Measurements from ENCODE around the genes PLGRKT and KIAA2026.

- RRBS: no CpG with 5 or more reads among the region's 7 CpGs
These were observed 4.8 kb downstream of the JAK2 start for GRCh38 chr9:4989556-4990591.

- RRBS: 1% methylated on average over 22 of the region's 60 CpGs
These were observed at the start of gene PLGRKT for GRCh38 chr9:5437080-5438289. Gene PLGRKT, minus strand, starts transcription at chr9:5437925.

DNA sequence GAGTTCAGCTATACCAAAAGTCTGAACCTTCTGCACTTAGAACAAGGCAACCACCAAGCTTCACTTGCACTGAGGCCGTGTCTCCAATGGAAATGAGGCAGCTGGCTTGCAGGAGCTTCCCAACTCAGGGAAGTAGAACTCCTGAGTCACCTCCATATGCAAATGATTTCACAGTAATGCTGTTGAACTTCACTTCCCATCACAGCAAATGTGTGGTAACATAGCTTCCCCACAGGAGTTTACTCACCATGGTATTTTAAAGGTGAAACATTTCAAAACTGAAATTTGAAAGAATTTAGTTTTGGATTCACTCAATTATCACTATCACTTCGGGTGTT is 8.9 kb downstream of the CD274 start:
- RRBS: no CpG with 5 or more reads among the region's 2 CpGs

DNA sequence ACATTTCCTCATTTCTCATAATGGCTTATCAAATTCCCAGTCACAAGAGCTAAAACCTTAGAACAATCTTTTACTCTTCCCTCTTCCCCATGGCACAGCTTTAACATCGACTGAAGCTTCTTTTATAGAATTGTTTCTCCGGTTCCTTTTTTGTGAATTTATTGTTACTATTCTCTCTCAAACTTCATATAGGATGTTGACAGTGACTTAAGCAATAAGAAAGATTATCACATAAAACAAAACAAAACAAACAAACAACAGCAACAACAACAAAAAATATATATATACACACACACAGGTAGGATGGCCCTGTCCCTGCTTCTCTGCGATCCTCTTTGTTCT is 26.8 kb upstream of the PDCD1LG2 start:
- RRBS: no CpG with 5 or more reads among the region's 3 CpGs

DNA sequence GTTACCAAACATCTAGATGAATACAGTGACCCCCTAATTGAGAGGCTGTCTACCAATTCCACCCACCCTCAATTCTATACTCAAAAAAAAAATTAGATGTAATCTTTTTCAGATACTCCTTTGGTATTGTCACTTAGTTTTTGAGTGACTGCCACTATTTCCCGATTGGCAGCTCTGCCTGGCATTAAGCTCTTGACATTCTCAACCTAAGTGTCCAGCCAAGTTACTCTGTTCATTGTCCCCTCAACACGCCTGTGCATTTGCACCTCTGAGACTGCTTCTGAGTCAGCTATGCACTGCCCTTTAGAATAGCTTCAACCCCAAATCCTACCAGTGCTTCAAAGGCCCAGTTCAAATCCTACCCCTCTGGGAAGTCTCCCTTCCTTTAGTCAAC is 2.7 kb downstream of the PDCD1LG2 start:
- RRBS: no CpG with 5 or more reads among the region's 2 CpGs

- RRBS: 2% methylated on average over 13 of the region's 37 CpGs
These were observed at the start of gene KIAA2026 for GRCh38 chr9:6008180-6008841. Gene KIAA2026, minus strand, starts transcription at chr9:6008482.

GRCh38 chr9:6750268-6750601 is 7.5 kb upstream of the KDM4C start:
- RRBS: no CpG with 5 or more reads among the region's 7 CpGs

DNA sequence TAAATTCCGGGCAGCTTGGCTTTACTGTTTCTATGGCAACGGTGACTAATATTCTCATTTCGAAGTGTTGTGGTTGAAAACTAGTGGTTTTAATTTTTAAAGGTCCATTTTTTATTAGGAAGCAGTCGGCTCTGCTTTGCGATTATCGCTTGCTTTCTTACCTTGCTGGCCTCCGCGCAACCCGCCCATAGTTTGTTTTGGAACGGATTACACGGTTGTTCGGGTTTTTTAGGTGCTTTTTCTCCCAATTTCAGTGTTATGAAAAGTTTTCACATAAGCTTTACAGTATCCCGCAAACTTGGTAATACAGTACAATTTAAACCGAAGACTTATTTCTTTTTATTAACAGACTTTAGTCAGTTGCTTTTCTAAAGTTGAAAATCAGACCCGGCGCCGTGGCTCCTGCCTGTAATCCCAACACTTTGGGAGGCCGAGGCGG is 1.5 kb downstream of the KDM4C start:
- RRBS: 8% methylated on average over 1 of the region's 19 CpGs

- RRBS: no CpG with 5 or more reads among the region's 4 CpGs
These were observed 132.7 kb downstream of the KDM4C start for GRCh38 chr9:6890437-6890916.

DNA sequence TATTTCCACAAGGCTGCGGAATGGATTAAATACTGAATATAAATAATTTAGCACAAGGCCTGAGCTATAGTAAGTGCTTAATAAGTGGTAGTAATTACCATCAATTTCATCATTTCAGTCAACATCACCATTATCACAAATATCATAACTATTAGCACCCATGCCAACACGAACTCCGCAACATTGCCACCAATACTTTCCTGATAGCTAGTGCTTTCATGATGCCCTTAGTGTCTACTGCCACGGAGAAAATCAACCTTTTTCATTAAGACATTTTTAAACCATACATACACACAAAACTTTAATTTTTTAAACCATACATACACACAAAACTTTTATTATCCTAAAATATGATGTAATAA is 1219.1 kb downstream of the PTPRD start:
- RRBS: no CpG with 5 or more reads among the region's 4 CpGs

- RRBS: no CpG with 5 or more reads among the region's 6 CpGs
These were observed 298.6 kb upstream of the PTPRD start for GRCh38 chr9:10911372-10911779.

DNA sequence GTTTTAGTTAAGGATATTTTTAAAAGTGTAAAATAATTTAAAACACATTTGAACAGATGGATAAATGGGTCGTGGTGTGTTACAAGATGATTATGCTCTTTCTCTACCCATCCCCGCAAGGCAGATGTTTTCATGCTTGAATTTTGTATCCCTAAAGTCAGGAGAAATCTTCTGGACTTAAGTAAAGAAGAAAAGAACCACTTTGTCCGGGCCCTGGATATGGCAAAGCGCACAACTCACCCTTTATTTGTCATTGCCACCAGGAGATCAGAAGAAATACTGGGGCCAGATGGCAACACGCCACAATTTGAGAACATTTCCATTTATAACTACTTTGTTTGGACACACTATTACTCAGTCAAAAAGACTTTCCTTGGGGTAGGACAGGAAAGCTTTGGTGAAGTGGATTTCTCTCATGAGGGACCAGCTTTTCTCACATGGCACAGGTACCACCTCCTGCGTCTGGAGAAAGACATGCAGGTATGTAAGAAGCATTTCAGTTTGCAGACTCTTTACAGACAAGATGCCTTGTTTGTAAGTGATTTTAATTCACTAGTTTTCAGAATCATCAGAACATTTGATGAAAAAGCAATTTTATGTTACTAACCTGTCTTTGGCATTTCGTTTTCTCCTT is 2.3 kb downstream of the TYRP1 start:
- RRBS: no CpG with 5 or more reads among the region's 7 CpGs

GRCh38 chr9:12784349-12784943 is 9.6 kb downstream of the LURAP1L start:
- RRBS: no CpG with 5 or more reads among the region's 3 CpGs

DNA sequence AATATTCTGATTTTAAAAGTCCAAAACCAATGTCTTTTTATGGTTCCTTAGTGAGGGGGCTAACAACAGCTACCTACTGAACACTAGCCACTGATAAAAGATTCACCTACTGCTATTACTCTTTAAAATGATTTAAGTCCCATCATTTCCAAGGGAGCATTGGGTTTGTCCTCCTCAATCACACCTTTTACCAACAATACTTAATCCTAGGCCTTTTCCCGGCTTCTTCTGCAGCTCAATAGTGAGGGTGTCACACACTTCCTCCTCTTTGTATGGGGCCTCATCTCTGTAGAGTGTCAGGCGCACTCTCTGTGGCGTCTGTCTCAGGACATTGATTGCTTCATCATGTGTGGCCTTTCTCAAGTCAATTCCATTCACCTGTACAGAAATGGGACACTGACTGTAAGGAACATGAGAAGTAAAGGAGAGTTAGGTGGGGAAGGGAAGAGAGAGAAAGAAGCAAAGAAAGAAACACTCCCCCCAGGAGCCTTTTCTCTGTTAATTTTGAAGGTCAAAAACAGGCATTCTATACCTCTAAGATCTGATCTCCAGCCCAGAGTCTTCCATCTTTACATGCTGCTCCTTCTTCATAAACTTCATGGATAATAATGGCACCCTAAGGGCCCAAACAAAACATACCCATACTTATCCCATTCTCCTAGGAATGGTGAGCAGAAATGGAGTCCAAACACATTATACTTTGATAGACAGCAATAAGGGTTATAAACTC is 157.8 kb downstream of the MPDZ start:
- RRBS: no CpG with 5 or more reads among the region's 3 CpGs

- RRBS: no CpG with 5 or more reads among the region's 9 CpGs
These were observed 163.8 kb upstream of the MPDZ start for GRCh38 chr9:13443231-13443671.

DNA sequence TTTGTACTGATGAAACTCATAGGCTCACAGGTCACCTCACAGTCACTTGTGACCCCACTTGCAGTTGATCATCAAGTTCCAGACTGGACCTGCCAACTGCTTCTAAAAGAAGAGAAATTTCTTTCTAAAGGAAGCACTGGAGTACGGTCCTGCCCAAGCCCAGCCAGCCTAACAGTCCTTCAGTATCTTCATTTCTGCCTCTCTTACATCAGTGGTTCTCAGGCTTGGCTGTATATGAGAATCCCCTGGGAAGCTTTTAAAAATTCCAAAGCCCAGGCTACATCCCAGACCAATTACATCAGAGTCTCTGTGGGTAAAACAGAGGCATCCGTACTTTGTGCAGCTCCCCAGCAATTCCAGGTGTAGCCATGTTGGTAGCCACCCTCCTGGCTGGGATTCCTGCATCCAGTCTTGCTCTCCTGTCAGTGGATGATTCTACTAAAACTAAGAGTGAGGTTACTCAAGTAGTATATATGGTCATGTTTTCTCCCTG is 282.1 kb downstream of the NFIB start:
- RRBS: no CpG with 5 or more reads among the region's 2 CpGs

DNA sequence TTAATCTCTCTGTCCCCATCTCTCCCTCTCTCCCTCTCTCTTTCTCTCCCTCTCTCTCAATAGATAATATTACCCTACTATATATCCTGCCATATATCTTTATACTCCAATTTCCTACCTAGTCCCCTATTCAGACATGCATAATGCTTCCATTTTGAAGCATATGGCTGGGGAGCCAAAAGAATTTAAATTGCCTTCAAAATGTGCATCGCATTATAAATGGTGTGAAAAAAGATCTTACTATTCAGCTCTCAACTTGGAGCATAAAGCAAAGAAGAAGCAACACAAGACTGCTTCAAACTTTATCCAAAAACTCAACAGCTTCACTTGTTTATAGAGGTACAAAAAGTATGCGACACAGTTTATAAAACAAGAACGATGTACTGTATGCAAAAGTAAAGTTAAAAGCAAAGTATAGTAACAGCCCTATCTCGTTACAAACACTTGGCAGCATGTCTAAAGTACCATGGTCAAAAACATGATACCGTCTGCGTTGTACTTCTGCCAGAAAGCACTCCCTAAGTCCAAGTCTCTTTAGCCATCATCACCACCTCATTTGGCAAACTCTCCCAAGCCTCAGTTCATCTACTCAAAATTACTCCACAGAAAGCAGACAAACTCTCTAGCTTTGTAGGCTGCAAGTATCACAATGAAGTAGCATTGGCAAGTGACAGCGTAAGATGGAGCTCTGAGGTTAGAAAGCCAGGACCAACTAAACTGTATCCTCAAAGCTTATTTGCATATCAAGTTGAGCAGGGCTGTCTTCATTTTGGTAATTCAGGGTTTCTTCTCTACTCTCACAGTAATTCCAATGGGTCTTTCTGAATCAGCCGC is 73.5 kb downstream of the NFIB start:
- RRBS: no CpG with 5 or more reads among the region's 8 CpGs

DNA sequence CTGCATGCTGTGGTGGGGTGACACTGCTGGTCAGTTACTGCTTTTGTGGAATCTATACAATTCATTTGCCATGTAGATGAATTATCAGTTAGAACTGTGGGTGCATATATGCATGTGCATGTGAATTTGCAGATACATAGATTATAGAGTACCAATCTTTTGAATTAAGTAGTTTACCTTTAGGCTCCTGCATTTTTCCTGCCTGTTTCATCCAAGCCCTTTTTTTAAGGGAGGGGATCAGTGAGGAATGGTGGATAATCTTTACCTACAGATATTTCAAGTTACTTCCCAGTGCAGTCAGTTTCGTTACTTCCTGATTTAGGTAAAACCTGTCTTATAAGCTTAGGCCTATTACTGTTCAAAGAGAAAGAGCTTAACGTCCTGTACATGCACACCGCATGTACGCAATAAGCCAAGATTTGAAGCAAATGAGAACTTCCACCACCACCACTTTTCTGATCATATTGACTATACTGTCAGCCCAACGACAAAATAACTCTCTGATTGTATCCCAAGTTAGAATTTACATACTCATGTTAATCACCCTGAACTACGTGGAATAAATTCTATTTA is 5.3 kb downstream of the NFIB start:
- RRBS: no CpG with 5 or more reads among the region's 6 CpGs

GRCh38 chr9:14534893-14535705 is 158.1 kb downstream of the ZDHHC21 start:
- RRBS: no CpG with 5 or more reads among the region's 14 CpGs